Peyer's patch (tissue), 4 donors: ENCODE data around the gene PTGER3.

GRCh38 chr1:65058099-65058649 lies 89.8 kb upstream of the AK4 start:
- PRO-cap: no peak
- RAMPAGE, long total RNA, 4 experiments: start-site peak on the minus strand in 1 of 4 experiments, at chr1:65058383-65058441 at its widest, 58 reads per replicate

DNA sequence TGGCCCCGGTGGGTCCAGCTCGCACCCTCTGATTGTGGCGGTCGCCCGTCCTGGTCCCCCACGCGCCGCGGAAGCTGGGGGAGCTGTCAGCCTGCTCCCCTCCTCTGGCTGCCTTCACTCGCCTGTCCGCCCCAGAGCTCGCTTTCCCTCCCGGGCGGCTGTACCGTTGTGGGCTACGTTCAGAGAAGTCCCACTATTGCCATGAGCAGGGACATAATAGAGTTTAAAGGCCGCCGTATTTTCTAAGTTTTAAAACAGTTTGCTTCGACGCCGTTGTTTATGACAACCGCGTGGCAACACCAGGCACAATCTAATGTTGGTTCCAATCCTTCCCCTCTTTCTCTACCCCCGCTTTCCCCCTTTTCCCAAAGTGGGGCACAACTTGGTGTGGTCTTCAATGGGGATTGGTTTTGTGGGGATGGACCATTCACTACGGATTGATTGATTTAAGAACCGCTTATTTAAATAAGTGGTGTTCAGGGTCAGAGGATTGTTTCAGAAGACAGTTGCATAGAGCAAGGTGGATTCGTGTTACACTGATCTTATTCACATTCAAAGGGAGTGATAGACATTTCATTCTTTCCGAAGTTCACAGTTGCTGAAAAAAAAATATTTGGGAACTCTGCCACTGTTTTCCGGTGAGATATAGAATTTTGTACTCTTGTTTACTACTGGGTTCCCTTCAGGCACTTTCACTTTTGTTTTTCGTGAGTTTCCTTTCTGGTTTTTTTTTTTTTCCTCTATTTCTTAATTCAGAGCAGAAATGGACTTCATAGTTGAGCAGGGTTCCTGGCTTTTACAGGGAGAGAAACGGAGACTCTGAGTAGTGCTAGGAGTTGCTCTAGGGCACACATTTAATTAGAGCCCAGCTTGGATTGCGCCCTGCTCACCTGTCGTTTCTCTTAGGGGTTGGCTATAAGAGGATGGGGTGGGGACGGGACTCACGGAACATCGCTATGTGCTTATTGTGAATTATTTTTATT lies 79.7 kb upstream of the AK4 start:
- PRO-cap: unidirectional peak, minus-strand start at position 312 of the sequence; unidirectional peak, minus-strand start at position 904 of the sequence
- RAMPAGE, long total RNA, 4 experiments: no peak in any of the 4 experiments

GRCh38 chr1:65175998-65176614 lies 28.1 kb downstream of the AK4 start:
- PRO-cap: no peak
- RAMPAGE, long total RNA, 4 experiments: no peak in any of the 4 experiments

DNA sequence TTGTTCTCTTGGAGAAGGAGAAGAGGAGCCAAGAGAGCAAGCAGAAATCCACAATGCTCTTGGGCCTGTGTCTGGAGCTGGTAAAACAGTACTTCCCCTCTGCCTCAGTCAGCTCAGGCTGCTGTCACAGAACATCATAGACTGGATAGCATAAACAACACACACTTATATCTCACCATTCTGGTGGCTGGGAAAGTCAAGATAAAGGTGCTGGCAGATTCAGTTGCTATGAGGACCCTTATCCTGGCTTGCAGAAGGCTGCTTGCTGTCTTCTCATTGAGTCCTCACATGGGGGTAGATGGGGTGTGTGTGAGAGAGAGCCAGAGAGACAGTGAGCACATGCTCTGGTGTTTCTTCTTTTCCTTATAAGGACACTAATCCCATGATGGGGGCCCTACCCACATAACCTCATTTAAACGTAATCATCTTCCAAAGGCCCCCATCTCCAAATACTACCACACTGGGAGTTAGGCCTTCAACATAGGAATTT lies 16.3 kb upstream of the DNAJC6 start:
- PRO-cap: no peak
- RAMPAGE, long total RNA, 4 experiments: no peak in any of the 4 experiments

DNA sequence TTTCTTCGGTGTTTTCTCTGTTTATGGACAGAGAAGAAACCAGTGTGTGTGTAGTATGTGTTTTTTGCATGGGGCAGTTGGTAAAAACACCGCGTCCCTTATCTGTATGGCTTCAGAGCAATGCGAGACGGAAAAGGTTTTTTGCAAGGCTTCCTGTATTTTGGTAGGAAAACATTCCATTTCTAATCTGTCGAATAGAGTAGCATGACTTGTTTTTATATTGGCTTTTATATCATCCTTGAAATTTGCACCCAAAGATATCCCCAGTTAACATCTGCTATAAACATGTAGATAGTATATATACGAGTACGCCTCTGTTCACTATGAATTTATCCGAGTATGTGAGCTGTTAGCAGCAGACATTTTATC lies 813 bp downstream of the LEPR start:
- PRO-cap: no peak
- RAMPAGE, long total RNA, 4 experiments: start-site peak on the plus strand in 1 of 4 experiments, centred at position 311 of the sequence, 10 reads per replicate

DNA sequence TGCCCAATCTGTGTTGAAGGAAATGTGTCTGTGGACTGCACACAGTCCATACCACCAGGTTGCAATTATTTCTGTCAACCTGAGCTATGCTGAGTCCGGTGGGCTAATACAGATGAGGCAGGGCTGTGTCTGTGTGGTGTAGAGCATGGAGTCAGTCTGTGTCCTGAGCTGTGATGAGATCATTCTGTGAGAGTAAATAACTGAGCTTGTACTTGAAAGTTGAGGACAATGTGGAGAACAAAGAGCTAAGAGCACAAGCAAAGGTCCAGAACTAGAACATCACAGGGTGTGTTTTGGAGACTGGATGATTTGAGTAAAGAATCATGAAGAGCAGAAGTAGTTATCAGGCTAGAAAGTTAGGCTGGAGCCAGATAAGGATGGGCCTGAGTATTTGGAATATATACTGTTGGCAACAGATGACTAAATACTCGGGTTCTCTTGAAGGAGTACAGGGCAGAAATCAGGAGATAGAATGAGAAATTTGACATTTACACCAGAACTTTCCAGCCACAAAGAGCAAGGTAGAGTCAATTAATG lies 48.7 kb downstream of the LEPR start:
- PRO-cap: no peak
- RAMPAGE, long total RNA, 4 experiments: no peak in any of the 4 experiments

DNA sequence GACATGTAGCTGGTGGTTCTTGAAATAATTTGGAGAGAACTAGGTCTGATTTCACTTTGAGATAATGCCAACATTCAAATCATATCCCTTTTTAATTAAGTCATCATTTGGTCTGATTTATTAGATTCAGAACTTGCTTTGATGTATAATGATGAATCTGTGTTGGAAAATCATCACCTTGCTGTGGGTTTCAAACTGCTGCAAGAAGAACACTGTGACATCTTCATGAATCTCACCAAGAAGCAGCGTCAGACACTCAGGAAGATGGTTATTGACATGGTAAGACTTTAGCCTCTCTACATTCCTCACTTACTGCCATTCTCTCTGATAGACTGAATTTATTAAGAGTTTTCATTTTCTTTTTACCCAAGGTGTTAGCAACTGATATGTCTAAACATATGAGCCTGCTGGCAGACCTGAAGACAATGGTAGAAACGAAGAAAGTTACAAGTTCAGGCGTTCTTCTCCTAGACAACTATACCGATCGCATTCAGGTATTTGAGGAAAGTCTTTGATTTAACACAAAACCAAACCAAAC lies 166.3 kb upstream of the SGIP1 start:
- PRO-cap: no peak
- RAMPAGE, long total RNA, 4 experiments: no peak in any of the 4 experiments

DNA sequence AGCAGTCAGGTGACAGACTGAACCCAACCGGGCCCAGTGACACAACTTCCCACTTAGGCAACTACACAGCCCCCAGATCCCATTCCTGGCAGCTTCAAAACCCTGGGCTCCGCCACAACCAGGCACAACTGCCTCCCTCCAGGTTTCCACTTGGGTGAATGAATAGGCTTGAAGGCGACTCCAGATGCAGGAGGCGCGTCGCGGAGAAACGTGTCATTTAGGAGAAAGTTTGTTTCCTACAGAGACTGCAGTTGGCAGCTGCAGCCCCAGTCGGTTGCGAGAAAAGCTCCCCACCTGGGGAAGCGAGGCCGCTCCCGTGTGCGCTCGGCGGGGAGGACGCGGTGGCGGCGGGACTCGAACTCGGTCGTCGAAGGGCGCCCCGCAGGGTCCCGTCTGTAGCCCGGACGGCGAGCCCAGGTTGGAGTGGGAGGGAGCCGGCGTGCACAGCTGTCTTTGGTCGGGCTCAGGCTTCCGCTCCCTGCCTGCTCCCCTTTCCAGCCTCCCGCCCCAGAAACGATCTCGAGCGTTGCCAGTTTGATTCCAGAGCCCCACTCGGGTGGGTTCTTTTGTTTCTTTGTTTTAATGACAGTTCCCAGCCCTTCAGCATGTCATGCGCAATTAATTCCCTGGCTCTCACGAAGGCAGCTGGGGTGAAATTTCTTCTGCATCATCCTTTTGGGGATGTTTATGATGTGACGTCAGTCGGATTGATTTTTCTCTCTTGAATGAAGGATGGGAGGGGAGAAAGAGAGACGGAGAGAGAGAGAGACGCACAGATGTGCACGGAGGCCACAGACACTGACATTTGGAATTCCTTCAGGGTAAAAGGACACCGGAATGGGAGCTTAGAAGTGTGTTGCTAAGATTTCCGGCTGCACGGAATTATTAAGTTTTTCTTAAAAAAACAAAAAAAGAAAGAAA lies 841 bp upstream of the SGIP1 start:
- PRO-cap: bidirectional peak, plus-strand start at position 742 of the sequence, minus-strand start at position 554 of the sequence
- RAMPAGE, long total RNA, 4 experiments: start-site peak on the plus strand in 1 of 4 experiments, centred at position 736 of the sequence, 5 reads per replicate

- PRO-cap: no peak
- RAMPAGE, long total RNA, 4 experiments: no peak in any of the 4 experiments
Measured at GRCh38 chr1:66564129-66564431, 30.1 kb downstream of the SGIP1 start.

DNA sequence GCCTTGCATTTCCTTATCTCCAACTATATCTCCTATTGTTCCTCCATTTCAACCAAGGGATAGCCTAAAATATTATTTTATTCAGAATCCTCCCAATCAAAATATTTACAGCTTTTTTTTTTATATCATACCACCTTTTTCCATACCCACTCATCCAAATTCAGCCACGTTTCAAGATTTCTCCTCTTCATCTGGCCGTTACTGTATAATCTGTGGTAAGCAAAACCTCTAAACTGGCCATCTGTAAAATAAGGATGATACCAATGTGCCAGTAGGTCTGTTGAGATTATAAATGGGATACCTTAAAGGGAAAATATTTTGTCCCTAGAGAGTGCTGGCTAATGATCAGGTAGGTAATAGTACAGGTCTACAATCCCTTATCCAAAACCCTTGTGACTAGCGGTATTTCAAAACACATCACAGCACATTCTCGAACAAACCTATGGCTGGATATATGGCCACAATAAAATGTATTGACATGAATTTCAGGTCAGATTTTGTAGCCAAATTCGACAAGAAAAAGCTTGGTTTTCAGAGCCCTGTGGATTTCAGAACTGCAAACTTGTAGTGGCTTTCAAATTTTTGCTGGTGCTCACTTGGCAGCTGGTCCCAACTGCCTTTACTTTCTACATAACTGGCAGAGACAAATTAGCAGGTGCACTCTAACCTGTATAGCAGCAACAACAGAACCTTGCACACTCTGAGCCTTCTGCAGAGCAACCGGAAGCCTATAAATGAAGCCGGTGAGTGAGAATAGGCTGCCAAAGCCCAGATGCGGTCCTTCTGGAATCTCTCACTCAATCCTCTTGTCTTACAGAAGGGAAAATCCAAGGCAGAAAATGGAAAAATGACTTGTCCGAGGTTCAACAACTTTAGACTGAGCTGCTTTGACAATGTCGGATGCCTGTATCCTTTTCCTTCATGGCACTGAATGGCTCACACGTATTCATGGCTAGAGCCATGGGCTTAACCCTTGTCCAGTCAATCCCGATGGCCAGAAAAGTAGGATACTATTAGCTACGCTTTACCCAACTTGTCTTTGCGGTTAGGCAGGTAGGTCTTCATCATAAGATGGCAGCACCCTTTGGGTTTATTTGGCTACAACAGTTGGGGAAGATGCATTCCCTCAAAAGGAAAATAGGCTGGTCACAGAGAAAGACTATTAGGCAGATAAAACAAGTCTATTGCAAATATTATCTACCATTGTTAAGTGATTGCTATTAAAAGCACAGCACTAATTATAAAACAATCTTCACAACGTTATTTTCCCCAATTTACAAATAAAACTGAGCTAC lies 61.8 kb downstream of the SLC35D1 start:
- PRO-cap: no peak
- RAMPAGE, long total RNA, 4 experiments: no peak in any of the 4 experiments

GRCh38 chr1:67141655-67142207 lies 7.0 kb upstream of the C1orf141 start:
- PRO-cap: no peak
- RAMPAGE, long total RNA, 4 experiments: no peak in any of the 4 experiments

DNA sequence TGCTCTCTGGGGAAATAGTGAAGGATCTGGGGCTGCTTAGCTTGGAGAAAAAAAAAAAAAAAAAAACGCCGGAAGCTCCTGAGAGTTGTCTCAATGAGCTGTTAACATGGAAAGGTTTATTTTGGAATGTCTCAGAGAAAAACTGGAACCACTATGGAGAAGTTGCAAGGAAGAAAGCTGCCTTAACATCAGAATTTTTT lies 49.5 kb upstream of the SERBP1 start:
- PRO-cap: no peak
- RAMPAGE, long total RNA, 4 experiments: no peak in any of the 4 experiments

GRCh38 chr1:67561533-67562375 lies 123.2 kb upstream of the GADD45A start:
- PRO-cap: no peak
- RAMPAGE, long total RNA, 4 experiments: no peak in any of the 4 experiments

- PRO-cap: no peak
- RAMPAGE, long total RNA, 4 experiments: no peak in any of the 4 experiments
Measured at GRCh38 chr1:67675633-67676274, 9.2 kb upstream of the GADD45A start.

GRCh38 chr1:67690295-67691570 lies 5.7 kb downstream of the GADD45A start:
- PRO-cap: no peak
- RAMPAGE, long total RNA, 4 experiments: no peak in any of the 4 experiments

DNA sequence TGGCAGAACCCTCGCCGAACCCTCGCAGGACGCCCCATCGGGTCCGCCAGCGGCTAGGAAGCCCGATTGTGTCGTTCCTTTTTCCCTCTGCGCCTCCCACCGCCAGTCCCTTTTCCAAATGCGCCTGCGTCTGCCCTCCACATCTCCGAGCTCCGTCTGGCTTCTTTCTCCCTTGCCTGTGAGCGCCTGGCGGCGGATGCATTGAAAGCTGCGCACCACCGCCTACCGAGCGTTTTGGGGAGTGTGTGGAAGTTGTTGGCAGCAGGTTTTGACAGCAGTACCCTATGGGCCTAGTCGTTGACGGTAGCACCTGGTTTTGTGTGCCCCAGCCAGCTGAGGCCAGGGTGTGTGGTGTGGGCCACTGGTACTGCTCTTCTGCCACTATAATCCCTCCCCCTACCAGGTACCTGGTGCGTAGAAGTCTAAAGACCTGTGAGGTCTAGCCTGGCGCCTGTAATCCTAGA lies 1.2 kb upstream of the DIRAS3 start:
- PRO-cap: no peak
- RAMPAGE, long total RNA, 4 experiments: no peak in any of the 4 experiments

DNA sequence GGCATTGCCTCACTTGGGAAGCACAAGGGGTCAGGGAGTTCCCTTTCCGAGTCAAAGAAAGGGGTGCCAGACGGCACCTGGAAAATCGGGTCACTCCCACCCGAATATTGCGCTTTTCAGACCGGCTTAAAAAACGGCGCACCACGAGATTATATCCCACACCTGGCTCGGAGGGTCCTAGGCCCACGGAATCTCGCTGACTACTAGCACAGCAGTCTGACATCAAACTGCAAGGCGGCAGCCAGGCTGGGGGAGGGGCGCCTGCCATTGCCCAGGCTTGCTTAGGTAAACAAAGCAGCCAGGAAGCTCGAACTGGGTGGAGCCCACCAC lies 426.8 kb upstream of the DEPDC1 start:
- PRO-cap: no peak
- RAMPAGE, long total RNA, 4 experiments: no peak in any of the 4 experiments

DNA sequence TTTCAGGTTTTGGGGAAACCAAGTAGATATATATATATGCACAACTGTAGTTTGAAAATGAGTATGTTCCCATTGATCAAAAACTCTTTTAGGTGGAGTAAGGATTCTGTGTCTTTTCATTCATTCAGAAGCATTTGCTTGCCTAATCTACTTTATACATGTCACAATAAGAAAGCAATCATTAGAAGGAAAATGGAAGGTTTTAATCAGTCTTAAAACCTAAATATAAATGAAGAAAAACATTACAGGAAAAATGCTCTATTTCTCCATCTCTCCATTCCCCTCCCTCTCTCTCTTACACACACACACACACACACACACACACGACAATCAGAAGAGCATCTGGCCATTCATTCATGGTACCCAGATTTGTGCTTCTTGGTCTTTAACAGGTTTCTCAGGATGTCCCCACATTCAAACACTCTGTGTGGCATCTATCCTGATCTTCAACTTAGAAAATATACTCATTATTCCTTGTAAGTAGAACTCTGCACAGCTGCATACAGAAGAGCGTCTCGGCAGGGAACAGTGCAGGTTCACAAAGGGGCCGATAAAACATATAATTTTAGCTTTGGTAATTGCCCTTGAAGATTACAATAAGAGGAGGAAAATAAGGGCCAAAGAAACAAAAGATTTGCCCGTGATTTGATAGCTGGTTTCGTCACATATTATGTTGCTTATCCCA lies 801 bp downstream of the LRRC40 start:
- PRO-cap: no peak
- RAMPAGE, long total RNA, 4 experiments: no peak in any of the 4 experiments

GRCh38 chr1:70353346-70353611 lies 1.2 kb downstream of the ANKRD13C start:
- PRO-cap: no peak
- RAMPAGE, long total RNA, 4 experiments: no peak in any of the 4 experiments

- PRO-cap: no peak
- RAMPAGE, long total RNA, 4 experiments: no peak in any of the 4 experiments
Measured at GRCh38 chr1:71047601-71048247, at the start of gene PTGER3. PTGER3 (minus strand) TSS chr1:71047816.